ENCODE measurements around the gene EFHC2.

GRCh38 chrX:41159025-41159534 is 73.8 kb downstream of the USP9X start:
- RRBS: no CpG with 5 or more reads among the region's 1 CpG

GRCh38 chrX:41210037-41210916 is 123.7 kb upstream of the DDX3X start:
- RRBS: no CpG with 5 or more reads among the region's 5 CpGs

DNA sequence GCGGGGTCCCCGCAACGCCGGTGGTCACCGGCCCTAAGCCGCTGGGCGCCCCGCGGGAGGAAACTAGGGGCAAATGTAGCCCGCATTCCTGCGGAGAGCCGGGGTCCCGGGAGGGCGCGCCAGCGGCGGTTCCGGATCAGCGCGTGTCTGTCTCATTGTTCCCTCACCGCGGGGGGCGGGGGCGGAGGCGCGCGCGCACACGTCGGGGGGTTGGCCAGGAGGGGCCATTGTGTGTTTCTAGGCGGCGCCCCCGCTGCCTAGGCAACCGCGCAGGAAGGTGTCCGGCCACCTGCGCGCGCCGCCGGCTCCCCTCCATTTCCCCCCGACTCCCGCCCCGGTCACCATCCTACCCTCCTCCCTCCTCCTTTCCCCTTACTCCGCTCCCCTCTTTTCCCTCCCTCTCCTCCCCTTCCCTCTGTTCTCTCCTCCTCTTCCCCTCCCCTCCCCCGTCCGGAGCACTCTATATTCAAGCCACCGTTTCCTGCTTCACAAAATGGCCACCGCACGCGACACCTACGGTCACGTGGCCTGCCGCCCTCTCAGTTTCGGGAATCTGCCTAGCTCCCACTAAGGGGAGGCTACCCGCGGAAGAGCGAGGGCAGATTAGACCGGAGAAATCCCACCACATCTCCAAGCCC is 809 bp upstream of the DDX3X start:
- RRBS: 2% methylated on average over 14 of the region's 59 CpGs

GRCh38 chrX:41334401-41335439 is 758 bp downstream of the DDX3X start:
- RRBS: 2% methylated on average over 18 of the region's 83 CpGs

- RRBS: no CpG with 5 or more reads among the region's 12 CpGs
These were observed 10.0 kb downstream of the DDX3X start for GRCh38 chrX:41343913-41344482.

DNA sequence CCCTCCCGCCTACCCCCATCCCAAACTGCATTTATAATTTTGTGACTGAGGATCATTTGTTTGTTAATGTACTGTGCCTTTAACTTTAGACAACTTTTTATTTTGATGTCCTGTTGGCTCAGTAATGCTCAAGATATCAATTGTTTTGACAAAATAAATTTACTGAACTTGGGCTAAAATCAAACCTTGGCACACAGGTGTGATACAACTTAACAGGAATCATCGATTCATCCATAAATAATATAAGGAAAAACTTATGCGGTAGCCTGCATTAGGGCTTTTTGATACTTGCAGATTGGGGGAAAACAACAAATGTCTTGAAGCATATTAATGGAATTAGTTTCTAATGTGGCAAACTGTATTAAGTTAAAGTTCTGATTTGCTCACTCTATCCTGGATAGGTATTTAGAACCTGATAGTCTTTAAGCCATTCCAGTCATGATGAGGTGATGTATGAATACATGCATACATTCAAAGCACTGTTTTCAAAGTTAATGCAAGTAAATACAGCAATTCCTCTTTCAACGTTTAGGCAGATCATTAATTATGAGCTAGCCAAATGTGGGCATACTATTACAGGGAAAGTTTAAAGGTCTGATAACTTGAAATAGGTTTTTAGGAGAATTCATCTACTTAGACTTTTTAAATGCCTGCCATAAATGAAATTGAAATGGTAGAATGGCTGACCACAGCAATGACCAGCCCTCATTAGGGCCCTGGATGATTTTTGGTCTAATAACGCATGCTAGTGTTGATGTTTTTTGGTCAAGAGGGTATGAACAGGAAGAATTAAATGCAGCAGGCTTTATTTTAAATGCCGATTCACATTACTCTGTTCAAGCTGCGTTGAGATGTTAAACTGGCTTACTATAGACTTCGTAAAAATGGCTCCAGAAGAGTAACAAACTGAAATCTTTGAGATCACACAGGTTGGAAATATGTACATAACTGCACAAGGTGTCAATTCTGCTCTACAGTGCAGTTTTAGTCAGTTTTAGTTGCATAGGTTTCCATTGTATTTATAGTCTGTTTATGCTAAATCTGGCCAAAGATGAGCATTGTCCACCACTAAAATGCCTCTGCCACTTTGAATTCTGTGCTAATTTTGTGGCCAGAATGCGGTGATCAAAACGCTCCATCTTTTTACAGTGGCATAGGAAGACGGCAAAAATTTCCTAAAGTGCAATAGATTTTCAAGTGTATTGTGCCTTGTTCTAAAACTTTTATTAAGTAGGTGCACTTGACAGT is 14.4 kb downstream of the DDX3X start:
- RRBS: no CpG with 5 or more reads among the region's 11 CpGs

- RRBS: no CpG with 5 or more reads among the region's 5 CpGs
These were observed 4.0 kb upstream of the NYX start for GRCh38 chrX:41443167-41443541.

DNA sequence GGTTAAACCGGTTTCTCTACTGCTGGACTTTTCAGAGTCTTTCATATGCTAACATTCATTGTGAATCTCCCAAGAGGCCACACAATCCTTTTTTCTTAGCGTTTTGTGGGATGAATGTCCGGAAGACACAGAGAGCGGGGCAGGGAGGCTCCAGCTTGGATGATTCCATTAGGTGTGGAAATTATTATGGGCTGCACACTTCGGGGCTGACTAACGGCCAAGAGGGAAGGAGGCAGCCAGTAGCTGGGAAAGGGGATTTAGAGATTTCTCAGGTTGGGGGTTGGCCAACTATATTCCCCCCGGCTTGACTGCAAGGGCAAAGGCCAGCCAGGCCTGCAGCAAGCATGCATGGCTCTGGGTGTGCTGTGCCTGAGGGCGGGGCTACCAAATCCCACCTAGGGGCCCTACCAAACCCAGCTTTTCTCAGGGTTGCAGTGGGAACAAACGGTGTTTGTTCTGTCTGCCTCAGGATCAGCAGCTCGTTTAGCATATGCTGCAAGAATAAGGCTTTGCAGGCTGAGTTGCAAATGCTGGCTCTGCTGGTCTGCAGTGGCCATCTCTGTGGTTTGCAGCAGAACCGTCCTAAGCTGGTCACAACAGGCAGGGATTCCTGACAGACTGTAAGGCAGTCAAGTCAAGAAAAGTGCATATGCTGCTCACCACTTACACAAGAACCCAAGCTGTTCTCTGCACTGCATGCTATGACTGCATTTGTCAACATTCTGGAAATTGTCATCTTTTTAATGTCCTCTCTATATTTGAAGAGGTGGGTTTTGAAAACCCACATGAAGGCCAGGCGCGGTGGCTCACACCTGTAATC is 28.7 kb downstream of the NYX start:
- RRBS: 21% methylated on average over 3 of the region's 13 CpGs

DNA sequence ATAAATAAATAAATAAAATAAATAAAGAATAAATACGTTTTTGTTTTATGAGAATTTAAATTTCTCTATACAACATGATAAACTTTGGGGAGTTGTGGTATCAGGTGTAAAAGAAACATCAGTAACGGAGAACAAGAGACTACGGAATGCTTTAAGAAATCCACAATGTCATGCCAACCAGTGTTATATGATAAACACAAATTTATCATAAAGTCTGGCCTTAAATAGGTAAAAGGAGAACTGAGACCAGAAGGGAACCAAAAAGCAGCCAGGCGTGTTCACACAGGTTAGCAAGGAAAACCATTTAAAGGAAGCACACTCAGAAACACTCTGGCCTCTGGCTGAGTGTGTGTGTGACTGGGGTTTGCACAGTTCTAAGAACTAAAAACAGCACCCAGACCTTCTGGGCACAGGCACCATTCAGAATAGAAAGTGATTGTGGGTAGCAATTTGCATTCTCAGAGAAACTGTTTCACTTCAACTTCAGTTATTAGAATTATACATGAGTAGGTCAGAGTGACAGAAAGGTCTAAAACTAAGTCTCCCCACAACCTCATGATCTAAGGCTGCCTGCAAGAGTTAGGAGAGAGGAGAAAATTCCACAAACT is 9.9 kb downstream of the GPR82 start:
- RRBS: no CpG with 5 or more reads among the region's 4 CpGs

DNA sequence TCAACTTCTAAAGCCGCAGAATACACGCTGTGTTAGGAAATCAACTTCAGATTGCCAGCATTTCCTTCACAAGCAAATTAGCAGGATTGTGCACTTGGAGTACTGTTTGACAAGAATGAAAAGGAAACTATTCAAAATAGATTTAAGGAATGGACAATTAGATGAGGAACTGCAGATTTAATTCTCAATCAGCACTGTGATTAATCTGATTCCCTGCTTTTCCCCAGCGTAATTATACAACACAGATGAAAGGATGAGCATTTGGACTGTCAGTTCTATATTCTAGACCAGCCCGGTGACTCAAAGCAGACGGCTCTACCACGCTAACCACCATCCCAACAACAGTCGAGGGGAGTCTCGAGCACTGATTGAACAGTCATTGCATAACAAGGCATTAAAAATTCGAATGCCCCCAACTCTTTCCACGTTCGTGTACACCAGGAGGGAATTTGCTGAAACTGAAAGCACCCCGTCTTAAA is 1.4 kb downstream of the CASK start:
- RRBS: no CpG with 5 or more reads among the region's 12 CpGs

DNA sequence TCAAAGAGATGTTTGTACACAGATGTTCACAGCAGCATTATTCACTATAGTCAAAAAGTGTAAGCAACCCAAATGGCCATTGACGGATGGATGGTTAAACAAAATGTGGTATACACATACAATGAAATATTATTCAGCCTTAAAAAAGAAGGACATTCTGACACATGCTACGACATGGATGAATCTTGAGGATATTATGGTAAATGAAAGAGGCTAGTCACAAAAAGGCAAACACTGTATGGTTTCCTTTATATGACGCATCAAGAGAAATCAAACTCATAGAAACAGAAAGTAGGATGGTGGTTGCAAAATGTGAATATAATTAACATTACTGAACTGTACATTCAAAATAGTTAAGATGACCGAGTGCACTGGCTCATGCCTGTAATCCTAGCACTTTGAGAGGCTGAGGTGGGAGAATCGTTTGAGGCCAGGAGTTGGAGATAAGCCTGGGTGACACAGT is 9.5 kb upstream of the CASK start:
- RRBS: no CpG with 5 or more reads among the region's 5 CpGs

DNA sequence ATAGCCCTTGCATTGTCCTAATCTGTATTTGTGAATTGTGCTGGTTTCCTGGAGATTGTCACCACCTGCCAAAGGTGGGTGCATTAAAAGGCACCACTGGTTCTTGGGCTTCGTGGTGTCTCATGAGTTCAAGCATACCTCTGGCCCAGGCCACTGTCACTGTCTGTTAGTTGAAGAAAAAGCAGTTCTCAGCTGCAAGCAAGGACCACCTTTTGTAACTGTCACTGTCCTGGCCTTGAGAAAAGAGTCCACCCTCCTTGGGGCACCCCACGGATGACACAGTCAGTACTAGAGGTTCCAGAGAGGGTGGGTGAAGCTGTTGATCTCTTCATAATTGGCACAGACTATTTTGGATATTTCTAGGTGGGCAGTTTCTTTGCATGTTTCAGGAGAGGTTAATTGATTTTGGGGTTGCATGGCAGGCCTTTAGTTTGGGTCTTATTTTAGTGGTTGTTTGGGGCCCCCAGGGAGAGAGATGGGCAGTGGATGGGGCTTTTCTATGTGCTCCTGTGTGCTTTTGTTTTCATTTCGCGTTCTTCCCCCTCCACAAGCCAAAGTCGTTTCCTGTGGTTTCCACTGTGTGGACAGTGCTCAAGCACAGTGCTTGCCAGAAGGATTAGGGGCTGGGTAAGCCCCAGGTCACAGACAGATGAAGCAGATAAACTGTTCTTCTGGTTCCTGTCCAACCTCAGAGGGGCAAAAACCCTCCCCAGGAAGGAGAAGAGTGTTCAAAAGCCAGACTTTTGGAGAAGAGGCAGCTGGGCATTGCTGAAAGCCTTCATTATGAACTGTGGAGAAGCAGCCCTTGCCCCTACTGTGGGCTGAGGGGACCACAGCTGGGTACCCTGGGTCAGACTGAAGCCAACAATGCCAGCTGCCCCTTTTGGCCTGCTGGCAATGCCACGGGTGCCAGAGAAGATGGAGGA is 156.3 kb upstream of the PPP1R2C start:
- RRBS: no CpG with 5 or more reads among the region's 6 CpGs

DNA sequence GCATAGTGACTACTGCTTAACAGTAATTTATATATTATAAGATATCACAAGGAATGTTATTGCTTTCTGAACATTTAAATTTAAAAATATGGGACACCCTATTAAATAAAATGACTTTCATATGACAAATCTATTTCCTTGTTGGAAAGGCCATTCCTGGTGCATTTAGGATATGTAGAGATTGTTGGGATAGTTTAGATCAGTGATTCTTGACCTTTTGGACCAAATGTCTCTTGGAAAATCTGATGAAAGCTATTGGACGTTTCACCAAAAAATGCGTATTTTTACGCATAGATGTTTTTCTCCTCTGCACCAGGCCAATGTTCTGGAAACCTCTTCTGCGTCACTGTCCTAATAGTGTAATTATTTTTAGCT is 7.6 kb downstream of the MAOA start:
- RRBS: no CpG with 5 or more reads among the region's 4 CpGs

GRCh38 chrX:43741893-43742136 is 85.7 kb downstream of the MAOA start:
- RRBS: no CpG with 5 or more reads among the region's 4 CpGs

DNA sequence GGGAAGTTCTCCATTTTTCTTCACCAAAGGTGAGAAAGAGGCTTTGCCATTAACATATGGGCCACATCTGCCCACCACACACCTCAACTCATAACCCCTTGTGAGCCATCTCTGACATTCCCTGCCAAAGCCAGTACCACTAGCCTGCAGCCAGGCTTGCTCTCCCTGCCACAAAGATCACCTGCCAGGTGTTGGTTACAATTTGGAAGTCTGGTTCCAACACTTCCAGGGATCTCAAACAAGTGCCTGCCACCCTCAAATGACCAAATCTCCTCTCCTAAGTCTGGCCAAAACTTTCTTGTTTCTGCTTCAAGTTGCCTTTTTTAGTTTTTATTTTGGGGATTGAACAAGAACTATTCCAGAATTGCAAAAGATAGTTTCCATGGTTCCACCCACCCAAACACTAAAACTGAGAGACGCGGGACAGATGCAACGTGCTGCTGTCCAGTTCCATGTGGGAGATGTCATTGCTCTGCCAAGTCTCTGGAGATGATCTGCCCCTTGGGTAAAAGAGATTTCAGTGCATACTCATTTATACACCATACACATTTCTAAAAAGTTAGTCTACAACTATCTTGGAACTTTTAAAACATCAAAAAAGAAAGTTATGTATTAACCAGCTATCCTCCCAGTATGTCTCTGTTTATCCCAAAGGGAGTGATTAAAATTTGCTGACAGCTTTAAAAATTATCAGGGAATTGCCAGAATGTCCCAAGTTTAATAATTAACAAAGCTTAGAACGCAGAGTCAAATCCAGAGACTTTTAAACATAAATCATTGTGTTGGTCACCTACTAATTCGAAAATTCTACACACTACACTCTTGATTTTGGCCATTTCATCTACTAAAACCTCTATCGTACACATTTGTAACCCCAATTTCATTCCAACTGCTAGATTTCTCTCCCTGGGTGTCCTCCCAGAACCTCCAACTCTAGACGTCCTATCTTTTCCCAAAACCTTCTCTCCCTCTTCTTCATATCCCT is 3.3 kb downstream of the MAOB start:
- RRBS: no CpG with 5 or more reads among the region's 7 CpGs

- RRBS: no CpG with 5 or more reads among the region's 3 CpGs
These were observed 4.9 kb downstream of the NDP start for GRCh38 chrX:43968325-43968663.

DNA sequence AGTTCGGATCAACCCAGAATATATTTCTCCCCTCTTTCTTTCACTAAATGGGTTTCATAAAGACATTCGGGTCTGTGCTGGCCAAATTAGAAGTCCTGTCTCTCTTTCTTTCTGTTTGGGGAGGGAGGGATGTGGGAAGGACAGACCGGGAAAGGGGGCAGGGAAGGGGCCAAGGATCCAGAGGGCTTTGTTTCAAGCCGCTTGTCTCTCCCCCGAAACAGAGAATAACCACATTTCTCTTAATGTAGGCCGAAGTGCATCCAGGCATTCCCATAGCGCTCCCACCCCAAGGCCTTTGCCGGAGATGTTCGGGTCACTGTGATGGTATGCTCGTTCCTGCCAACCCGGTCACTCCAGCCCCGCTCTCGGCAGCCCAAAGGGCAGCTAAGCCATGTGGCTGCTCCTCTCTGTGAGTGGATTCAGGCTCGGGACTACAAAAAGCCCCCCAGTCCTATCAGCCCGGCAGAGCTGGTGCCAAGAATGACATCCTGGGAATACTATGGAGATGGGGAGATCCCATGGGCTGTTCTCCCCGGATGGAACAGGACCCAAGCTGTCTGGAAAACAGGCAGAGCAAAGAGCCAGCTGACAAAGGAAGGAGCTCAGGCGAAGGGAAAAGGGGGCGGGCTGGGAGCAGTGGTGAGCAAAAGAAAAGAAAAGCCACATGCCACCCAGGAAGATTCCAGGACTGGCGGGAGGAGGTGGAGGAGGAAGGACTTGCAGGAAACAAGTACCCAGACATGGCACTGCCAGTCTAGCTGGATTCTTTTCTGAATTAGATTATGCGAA is 3.8 kb downstream of the NDP start:
- RRBS: 50% methylated on average over 5 of the region's 20 CpGs

- RRBS: 5% methylated on average over 9 of the region's 39 CpGs
These were observed at the start of gene EFHC2 for GRCh38 chrX:44343112-44344040. Gene EFHC2, minus strand, starts transcription at chrX:44343672.

DNA sequence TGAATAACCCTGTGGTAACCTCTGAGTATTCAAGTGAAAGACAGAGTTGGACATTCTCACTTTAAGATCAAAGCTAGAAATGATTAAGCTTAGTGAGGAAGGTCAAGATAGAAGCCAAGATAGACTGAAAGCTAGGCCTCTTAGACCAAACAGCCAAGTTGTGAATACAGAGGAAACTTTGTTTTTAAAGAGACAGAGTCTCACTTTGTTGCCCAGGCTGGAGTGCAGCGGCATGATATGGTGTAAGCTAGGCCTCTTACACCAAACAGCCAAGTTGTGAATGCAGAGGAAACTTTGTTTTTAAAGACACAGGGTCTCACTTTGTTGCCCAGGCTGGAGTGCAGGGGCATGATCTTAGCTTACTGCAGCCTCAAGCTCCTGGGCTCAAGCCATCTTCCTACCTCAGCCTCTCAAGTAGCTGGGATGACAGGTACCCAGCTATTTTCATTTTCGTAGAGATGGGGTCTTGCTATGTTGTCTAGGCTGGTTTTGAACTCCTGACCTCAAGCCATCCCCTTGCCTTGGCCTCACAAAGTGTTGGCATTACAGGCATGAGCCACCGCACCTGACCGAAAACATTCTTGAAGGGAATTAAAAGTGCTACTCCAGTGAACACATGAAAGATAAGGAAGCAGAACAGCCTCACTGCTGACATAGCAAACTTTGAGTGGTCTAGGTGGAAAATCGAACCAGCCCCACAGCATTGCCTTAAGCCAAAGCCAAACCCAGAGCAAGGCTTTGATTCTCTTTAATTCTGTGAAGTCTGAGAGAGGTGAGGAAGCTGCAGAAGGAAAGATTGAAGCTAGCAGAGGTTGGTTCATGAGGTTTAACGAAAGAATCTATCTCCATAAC is 64.9 kb downstream of the KDM6A start:
- RRBS: no CpG with 5 or more reads among the region's 6 CpGs

Measured in pericardium (tissue), 1 donor.